Umbilical cord (tissue), 2 donors: ENCODE results near the genes RASA4 and CDHR3.

DNA sequence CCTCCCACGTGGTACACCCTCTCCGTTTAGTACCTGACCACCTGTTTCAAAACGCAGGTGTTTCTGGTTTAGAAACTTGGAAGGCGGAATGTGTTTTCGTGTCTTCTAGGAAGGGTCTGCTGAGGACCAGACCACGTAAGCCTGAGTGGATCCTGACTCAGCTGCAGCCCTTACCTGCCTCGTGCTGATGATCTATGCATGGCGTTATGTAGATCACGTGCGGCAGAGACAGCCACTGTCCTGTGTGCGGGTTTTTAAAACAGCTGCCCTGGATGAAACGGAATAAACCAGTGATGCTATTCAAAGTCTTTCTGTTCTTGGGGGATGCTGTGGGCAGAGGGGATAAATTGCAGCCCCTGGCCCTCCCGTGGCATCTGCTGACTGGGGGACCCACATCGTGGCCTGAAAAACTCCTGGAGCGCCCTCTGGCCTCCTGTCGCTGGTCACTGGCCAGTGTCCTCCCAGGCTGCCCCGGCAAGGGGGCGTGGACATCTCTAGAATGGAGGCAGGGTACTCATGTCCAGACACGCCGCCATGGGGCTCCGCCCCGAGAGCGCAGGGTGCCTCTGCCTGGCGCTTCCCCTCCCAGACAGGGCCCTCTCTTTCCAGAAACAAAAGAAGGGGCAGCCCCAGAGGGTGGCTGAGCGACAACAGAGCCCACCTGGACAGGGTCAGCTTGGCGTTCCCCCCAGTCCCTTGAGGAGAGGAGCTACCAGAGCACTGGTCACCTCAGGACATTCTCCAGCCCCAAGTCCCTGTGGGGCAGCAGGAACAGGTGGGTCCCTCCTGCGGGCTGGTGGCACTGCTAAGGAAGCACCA, 13.1 kb downstream of the ALKBH4 start:
- RAMPAGE, long total RNA: no peak

DNA sequence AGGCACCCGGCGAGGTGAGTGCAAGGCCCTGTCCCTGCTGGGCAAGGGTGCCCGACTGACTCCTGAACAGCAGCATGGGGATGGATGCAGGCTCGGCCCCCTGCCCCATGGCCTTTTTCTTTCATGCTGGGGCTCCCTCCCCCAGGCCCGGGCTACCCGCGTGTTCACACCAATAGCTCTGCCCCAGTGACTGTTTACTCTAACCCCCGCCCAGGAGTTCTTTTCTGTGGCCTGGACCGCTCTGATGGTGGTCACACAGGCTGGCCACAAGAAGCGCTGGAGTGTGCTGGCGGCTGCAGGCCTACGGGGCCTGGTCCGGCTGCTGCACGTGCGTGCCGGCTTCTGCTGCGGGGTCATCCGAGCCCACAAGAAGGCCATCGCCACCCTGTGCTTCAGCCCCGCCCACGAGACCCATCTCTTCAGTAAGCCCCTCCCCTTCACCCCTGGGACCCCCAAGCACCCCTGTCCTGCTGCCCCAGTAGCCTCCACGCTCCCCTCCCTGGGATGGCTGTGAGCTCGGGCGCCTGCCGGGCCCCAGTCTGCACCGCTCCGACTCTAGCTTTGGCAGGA, 3.9 kb downstream of the LRWD1 start:
- RAMPAGE, long total RNA: no peak

DNA sequence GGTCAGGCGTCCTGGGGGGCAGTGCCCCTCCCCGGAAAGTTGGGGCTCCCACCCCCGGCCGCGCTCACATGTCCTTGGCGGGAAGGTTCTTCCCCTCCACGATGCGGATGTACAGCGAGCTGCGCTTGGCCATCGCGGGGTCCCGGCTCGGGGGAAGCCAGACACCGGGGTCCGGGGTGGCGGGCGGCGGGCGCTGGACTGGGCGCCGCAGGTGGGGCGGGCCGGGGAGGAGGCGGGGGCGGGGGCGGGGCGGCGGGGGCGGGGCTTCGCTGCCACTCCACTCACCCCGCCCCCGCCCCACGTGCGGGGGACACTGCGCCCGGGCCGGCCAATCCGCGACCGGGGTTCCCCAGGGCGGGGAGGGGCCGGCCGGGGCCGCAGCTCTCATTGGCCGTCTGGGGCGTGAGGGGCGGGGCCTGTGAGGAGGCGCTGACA, at the start of gene RASA4:
Gene RASA4, minus strand, starts transcription at position 200 of the 435 bp plus-strand sequence.
- RAMPAGE, long total RNA: no peak

- RAMPAGE, long total RNA: no peak
Measured at GRCh38 chr7:102791294-102791692, 42.5 kb downstream of the FAM185A start.

DNA sequence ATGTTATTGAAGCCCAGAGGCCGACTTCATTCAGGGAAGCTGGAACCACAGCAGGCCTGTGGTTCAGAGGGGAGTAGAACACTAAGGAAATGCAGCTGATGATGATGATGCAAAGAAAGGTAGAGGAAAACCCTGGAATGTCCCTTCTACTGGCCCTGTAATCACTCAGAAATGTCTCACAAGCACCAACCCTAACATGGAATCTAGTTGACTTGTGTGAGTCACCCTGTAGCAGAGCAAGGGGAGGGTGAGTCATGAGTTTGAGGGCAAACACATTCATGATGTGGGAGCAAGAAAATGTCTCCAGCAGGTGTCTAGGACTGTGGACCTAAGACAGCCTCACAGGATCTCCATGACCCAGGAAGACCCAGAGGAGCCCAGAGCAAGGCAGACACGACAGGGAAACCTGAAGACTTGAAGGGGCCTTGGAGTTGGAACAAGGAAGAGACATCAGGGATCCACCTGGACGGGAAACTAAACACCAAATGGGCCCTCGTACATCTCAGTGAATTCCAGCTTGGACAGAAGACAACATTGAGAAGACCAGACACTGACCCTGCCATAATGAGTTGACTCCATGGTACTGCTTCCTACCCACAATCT, 36.9 kb upstream of the LRRC17 start:
- RAMPAGE, long total RNA: no peak

DNA sequence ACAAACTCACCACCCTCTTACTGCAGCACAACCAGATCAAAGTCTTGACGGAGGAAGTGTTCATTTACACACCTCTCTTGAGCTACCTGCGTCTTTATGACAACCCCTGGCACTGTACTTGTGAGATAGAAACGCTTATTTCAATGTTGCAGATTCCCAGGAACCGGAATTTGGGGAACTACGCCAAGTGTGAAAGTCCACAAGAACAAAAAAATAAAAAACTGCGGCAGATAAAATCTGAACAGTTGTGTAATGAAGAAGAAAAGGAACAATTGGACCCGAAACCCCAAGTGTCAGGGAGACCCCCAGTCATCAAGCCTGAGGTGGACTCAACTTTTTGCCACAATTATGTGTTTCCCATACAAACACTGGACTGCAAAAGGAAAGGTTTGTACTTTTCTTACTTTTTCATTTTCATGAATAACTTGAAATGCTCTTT, 21.5 kb downstream of the LRRC17 start:
- RAMPAGE, long total RNA: no peak

DNA sequence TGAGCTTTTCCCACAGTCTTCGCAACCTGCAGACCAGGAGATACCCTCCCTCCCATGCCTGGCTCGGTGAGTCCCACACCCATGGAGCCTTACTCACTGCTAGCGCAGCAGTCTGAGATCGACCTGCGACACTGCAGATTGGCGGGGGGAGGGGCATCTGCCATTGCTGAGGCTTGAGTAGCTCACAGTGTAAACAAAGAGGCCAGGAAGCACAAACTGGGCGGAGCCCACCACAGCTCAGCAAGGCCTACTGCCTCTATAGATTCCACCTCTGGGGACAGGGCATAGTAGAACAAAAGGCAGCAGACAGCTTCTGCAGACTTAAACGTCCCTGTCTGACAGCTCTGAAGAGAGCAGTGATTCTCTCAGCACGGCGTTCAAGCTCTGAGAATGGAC, 36.8 kb upstream of the ARMC10 start:
- RAMPAGE, long total RNA: no peak

- RAMPAGE, long total RNA: no peak
Measured at GRCh38 chr7:103073783-103074430, 1.0 kb upstream of the ARMC10 start.

- RAMPAGE, long total RNA: no peak
Measured at GRCh38 chr7:103131979-103132202, 17.0 kb downstream of the NAPEPLD start.

DNA sequence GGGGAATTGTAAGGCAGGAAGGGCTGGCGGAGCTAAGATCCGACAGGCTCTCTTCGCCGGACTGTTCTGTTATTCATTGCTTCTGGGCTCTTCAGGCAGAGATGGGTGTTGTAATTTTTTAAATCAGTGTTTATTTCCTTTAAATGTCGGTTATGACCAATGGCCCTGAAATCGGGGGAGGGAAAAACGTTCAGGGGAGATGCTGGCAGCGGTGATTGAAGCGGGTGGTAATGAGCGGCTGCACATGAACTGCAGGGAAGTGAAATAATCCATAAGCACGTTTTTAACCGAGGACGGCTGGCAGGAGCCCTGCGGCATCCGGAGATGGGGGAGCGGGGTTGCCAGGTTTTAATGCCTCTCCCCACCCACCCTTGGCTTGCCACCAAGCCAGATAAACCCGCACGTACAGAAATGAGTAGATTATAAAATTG, 927 bp upstream of the RELN start:
- RAMPAGE, long total RNA: no peak

DNA sequence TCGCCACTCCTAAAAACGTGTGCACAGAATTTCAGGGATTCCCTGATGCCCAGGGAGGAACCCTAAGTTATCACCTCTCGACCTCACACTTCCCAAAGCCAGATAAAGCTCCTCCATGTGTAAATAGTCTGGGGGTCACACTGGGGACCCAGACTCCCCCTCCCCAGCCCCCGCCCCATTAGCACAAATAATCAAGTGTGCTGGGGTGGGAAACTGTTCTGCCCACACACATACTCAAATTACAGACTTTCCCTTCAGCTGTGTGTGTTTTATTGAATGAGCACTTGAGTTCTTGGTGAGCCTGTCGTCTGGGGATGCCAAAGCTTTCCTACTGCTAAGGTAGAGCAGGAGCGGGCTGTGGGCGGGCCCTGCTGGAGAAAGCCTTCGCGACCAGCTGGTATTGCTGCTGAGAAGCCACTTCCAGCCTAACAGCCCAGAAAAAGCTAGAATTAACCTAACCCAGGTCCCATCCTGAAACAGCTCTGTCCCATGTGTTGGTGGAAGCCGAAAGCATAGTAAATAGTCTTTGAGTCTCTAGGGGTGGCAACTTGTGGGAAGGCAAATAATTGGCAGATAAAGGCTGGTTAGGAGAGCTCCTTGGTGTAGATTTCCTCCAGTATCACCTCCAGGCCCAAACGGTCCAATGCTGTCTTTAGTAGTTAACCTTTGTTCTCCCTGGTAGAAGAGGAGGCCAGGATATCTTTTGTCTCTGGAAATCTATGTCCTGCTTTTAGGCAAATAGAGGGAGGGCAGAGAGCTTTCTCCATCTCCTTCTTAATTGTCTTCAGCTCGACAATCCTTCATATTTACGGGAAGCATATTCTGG, 86.9 kb upstream of the KMT2E start:
- RAMPAGE, long total RNA: no peak

DNA sequence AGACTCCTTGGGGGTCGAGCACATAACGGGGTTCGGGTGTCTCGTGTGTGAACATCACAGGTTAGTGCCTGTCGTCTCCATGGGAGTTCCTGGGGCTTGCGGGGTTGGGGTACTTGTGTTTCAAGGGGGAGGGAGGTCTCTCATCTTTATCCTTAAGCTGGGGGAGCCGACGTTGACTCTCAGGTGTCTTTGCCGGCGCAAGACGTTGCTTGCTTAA, 379 bp downstream of the KMT2E start:
- RAMPAGE, long total RNA: no peak

GRCh38 chr7:105788026-105788792, 88.2 kb downstream of the ATXN7L1 start:
- RAMPAGE, long total RNA: no peak

DNA sequence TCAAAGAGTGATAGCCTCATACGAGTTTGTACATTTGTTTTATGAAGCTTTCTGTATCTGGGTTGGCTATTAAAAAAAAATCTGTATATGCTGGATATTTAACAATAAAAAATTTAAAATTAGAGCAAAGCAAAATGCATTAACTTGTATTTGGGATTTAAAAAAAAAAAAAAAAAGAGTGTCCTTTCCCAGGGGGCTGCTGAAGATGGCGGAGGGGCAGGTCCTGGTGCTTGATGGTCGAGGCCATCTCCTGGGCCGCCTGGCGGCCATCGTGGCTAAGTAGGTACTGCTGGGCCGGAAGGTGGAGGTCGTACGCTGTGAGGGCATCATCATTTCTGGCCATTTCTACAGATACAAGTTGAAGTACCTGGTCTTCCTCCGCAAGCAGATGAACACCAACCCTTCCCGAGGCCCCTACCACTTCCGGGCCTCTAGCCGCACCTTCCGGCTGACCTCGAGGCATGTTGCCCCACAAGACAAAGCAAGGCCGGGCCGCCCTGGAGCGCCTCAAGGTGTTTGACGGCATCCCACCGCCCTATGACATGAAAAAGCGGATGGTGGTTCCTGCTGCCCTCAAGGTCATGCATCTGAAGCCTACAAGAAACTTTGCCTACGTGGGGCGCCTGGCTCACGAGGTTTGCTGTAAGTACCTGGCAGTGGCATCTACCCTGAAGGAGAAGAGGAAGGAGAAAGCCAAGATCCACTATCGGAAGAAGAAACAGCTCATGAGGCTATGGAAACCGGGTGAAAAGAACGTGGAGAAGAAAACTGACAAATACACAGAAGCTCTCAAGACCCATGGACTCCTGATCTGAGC, 56.9 kb downstream of the ATXN7L1 start:
- RAMPAGE, long total RNA: no peak

DNA sequence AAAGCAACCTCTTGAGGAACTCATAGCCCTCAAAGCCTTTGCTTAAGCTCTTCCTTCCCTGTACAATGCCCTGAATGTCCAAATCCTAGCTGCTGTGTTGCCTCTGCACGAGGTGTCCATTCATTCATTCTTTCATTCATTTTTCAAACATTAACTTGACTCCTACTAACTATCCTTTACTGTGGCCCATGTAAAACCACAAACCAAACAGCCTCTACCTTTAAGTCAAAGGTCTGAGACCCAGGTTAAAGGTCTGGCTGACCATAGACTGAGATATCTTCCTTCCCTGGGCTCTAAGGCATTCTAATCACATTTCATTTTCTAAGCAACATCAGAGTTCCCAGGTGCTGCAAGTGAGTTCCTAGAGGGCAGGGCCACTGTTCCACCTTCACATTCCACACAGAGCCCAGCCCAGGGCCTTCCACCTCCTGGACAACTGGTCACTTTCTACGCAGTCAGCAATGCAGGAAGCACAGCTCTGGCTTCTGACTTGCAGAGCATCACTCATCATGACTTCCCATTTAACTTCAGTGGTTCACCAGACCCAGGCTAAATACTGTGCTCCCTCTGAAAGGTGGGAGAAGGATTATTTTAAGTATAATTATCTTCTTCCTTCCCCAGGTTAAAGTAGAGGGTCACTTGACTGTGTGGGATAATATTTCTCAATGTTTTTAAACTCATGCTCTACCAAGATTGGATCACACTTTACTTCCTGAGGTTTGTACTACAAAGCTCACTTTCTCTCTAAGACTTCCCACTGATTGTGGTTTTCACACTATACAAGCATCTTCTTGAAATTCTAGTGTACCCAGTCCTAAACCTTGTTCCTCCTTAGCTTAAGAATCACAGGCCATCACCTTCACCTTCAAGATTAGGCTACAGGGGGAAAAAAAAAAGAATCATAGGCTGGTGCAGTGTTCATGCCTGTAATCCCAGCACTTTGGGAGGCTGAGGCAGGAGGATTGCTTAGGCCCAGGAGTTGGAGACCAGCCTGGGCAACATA, 19.1 kb downstream of the ATXN7L1 start:
- RAMPAGE, long total RNA: no peak

GRCh38 chr7:105962714-105963438, at the start of gene CDHR3:
Gene CDHR3, plus strand, starts transcription at chr7:105963264.
- RAMPAGE, long total RNA: no peak

- RAMPAGE, long total RNA: no peak
Measured at GRCh38 chr7:106114757-106115288, 2.7 kb upstream of the SYPL1 start.

DNA sequence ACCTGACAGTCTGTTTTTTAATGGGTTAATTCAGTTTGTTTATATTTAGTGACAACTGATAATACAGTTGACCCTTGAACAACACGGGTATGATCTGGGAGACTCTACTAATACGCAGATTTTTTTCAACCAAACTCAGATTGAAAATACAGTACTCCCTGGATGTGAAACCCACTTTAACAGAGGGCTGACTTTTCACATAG, 69.8 kb upstream of the SYPL1 start:
- RAMPAGE, long total RNA: no peak

DNA sequence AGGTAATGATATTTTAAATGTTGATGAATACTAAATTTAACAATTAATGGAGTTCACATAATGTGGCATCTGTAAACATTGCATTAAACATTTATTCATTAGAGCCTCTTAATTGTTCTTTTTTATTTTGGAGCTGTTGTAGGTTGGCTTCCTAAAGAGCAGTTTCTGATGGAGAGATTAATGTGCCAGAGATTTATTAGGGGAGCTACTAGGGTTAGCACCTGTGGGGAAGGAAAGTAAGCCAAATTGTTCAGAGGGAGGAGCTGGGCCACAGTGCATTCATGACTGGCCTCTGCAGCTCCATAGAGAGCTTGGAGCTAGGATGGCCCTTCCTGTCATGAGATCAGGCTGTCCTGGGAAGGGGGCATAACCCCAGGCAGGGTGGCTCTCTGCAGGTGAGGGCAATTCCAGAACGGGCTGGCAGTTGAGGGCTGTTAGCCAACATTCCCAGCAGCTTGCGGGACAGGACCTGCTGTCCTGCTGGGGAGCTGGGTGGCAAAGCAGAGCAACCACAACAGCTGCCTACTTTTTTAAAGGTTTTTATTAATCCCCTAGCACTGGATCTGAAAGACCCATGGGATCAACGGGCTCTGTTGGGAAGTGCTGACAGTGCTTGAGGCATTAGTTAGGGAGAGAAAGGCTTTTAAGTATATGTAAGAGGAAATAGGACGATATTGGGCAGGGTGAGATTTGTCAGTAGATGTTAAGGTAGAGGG, 78.0 kb downstream of the NAMPT start:
- RAMPAGE, long total RNA: no peak

DNA sequence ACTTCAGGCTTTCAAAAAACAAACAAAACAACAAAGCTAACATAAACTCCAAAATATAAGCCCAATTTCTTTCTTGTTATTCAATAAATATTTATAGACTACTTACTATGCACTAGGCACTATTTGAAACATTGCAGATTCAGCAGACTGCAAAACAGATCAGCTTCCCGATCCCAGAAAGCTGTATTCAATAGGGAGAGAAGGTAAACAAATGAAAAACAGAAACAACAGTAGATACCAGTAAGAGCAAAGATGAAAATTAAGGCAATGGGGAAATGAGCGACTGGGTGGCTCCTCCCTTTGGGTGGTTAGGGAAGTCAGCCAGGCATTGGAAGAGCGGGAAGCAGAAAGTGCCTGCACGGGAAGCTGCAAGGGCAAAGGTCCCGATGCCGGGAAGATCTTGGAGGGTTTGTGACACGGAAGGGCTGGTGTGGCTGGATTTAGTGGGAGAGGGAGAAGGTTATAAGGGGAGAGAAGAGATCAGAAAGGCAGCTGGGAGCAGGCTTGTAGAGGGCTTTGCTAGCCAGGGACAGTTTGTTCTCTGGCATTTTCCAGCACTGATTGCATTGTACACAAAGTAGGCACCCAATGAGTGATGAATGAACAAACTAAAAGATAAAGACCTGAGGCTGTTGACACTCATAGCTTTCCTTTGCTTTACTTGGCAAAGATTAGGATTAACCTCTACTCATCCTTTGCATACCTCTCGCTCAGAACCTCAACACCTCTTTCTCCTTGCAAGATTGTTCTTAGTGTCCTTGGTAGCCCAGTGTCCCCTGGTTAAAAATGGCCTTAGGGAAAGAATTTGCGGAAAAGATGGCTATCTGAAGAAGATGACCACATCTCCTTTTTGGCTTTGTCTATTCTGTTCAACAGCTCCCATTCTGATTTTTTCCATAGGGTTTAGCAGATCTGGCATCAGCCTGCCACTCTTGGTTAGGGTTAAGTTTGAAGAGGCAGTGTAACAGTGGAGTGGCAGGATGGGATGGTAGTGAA, 67.7 kb downstream of the NAMPT start:
- RAMPAGE, long total RNA: no peak